Bronchial epithelial cell (primary cell): ENCODE measurements around the gene TRERF1.

DNA sequence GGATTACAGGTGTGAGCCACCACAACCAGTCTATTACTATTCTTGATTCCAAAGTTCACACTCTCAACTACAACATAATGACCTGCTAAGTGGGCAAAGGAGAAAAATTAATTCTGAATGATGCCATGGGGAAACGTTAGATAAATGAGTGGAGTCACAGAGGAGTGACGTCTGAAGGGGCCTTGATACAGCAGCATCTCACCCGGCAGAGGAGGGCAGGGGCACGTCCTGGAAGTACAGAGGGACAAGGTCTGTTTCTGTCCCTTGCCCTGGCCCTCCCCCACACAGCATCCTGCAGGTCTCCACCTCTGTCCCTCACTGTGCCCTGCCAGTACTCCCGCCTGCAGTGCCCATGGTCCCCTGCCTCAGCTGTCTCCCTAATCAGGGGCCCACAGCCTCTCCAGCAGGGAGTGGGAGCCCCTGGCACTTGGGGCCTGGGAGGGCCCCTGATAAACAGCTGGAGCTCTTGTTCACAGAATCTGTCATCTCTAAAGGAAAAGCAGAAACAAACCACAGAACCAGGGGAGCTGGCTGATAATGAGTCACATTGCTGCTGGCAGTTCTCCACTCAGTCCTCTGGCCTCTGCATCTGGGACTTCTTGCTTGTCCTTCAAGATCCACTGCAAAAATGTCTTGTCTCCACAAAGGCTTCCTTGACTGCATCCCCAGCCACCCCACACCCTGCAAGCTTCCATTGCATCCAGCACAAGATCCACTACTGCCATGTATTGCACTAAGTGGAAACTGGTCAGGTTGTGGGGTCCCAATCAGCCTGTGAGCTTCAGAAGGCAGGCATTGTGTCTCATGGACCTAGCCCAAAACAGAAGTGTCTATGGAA is 33.3 kb upstream of the TAF8 start:
- RRBS, 2 experiments: no CpG with 5 or more reads among the region's 5 CpGs

DNA sequence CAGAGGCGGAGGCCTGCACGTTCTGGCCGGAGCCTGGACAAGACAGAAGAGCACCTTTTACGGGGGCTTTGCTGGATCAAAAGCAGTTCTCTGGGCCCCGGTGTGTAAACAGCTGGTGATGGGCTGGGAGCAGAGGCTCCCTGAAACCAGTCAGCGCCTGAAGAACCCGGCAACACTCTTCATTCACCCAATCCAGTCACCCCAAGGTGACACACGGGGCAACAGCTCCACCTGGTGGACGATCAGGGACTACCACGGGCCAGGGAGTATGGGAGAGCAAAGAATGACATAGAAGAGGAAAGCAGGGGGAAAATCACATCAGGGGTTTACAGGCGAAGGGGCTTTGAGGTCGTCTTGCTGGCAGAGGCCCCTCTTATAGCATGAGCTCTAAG is 6.2 kb upstream of the TAF8 start:
- RRBS, 2 experiments: 4 to 5% methylated on average over 5 of the region's 12 CpGs

- RRBS, 2 experiments: no CpG with 5 or more reads among the region's 9 CpGs
Observed at GRCh38 chr6:42068030-42068706, 17.8 kb downstream of the TAF8 start.

DNA sequence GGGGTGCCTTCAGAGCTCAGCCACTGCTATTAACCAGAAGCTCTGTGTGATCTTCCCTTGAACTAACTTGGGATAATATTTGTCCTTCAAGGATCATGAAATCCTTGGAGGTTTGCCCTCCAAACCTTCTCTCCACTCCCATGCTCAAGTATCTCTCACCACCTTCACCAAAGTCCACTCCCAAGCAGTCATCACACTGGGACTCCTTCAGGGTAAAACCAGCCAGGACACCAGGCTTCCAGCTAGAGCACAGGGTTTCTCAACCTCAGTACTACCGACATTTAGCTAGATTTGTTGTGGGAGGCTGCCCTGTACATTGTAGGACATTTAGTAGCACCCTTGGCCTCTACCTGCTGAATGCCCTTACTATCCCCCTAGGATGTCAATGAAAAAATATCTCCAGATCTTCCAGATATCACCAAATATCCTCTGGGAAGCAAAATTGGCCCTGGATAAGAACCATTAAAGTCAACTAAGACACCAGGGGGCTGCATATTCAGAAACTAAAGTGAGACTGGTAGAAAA is 42.6 kb downstream of the TAF8 start:
- RRBS, 2 experiments: no CpG with 5 or more reads among the region's 1 CpG

- RRBS, 2 experiments: no CpG with 5 or more reads among the region's 3 CpGs
Observed at GRCh38 chr6:42225447-42225839, 7.8 kb upstream of the MRPS10 start.

- RRBS, 2 experiments: no CpG with 5 or more reads among the region's 8 CpGs
Observed at GRCh38 chr6:42226620-42227193, 9.0 kb upstream of the MRPS10 start.

GRCh38 chr6:42287287-42287500 is 69.5 kb upstream of the MRPS10 start:
- RRBS, 2 experiments: no CpG with 5 or more reads among the region's 5 CpGs

- RRBS, 2 experiments: no CpG with 5 or more reads among the region's 2 CpGs
Observed at GRCh38 chr6:42357764-42357963, 94.1 kb downstream of the TRERF1 start.

DNA sequence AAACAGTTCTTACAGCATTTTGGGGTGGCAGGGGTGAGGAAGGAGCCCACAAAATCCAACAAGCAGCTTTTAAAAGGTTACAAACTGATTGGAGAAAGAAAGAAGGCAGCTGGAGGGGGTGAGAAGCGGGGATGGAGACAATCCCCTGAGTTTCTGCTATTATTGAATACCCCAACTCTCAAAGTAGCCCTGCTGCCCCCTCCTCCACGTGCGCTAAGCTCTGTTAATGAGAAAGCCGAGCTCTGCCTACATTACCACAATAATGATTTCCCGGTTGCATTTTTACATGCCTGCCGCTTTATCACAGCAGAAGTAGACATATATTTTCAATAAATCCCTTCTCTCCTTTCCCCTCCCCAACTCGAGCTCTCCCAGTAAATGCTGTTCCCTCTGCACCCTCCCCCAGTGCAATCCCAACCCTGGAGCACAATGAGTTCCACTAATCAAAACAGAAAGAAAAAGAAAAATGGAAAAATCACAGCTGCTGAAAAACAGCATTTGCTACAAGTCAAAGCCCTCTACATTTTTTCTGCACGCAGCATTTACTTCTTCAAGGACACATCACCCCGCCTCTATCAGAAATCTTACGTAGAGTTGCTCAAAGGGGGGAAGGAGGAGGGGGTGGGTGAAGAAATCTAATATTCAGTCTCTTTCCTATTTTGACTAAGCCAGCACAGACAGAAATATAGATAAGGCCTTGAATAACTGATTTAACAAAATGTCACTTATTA is 10.8 kb downstream of the TRERF1 start:
- RRBS, 2 experiments: no CpG with 5 or more reads among the region's 10 CpGs

- RRBS, 2 experiments: under 1 to 1% methylated on average over 9 of the region's 34 CpGs
Observed at GRCh38 chr6:42451426-42452241, at the start of gene TRERF1. TRERF1 (minus strand) TSS chr6:42451926.

- RRBS, 2 experiments: no CpG with 5 or more reads among the region's 31 CpGs
Observed at GRCh38 chr6:42452665-42453038, 926 bp upstream of the TRERF1 start.

DNA sequence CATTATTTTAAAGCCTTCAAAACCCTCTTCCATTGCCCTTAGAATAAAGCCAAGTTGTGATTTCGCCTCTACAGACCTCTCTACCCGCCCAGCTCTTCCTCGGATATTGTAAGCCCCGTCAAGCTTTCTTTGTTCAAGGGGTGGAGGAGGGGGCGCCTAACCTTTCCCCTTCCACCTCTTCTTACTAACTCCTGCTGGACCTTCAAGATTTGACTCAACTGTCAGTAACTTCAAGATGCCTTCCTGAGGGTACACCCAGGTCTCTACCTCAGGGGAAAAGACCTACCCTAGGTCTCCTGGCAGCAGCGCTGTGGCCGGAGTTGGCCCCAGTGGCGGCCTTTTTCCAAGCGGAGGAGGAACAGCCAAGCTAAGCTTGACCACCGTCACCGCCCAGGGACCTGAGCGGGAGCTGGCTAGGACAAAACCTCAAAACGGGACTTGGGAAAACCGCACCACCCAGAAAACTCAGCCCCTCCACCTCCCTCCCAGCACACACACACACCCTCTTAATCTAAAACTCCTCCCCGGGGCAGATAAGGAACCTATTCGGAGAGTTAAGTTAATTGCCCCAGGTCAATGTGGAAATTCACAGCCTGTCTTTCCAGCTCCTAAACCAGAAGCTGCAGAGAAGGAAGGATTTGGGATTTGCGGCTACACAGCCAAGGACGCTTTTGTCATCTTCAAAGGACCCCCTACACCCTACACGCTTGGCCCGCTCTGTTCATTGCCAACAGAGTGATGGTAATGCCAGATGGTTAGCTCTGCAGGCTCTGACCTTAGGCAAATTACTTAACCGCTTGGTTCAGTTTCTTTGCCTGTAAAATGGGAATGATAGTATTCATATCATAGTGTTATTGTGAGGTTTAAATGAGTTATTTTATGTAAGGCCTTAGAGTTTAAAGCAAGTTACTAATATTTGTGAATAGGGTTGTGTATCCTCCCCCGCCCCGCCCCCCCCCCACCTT is 2.7 kb upstream of the TRERF1 start:
- RRBS, 2 experiments: no CpG with 5 or more reads among the region's 23 CpGs

GRCh38 chr6:42564684-42564972 is 799 bp downstream of the UBR2 start:
- RRBS, 2 experiments: no CpG with 5 or more reads among the region's 11 CpGs

DNA sequence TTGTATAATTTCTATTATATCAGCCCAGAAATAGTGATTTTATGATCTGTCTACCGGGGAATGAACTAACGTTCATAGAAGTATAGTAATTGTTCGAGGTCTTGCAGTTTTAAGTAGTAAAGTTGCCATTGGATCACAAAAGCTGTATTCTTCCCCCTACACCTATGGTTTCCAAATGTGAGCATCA is 2.6 kb downstream of the BICRAL start:
- RRBS, 2 experiments: no CpG with 5 or more reads among the region's 3 CpGs

- RRBS, 2 experiments: no CpG with 5 or more reads among the region's 13 CpGs
Observed at GRCh38 chr6:42937631-42938574, 8.6 kb downstream of the CNPY3 start.

DNA sequence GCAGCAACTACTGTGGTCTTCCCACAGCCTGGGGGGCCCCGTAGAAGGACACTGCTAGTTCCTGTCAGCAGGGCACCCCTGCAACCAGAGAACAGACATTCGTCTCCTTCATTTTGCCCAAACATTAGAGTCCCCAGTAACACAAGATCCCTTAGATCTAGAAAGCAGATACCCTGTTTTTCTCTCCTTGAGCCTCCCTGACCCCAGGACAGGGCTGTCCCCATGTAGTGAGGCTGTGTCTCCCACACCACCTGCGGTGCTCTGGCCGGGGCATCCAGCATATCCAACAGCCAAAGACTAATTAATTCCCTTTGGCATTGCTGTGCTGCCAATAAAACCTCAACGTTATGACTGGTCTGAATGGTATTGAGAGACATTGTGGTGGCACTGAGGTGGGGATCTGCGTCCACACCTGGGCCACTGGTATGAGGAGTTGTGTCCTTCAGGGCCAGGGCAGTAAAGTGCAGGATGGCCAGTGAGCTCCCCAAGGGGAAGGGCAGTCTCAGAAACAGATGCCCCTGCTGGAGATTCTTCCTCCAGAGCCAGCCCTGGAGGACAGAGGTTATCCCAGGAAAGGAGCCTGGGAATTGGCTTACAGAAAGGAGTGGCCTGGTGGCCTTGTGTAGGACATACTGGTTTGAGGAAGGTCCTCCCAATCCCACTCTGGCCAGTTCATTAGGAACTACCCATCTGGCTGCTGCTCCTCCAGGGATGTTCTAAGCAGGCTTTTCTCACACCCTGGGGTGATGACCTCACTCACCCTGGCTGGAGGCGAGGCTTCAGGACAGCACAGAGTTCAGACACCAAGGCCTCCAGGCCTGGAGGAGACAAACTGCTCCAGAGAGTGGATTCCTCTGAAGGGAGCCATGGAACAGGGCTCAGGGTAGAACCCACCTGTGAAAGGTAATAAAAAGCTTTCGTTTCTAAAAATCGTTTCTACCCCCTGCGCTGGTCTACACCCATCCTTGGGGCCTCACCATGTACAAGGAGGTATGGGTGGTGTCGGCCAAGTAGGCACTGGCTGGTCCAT is 8.7 kb downstream of the GNMT start:
- RRBS, 2 experiments: no CpG with 5 or more reads among the region's 11 CpGs

DNA sequence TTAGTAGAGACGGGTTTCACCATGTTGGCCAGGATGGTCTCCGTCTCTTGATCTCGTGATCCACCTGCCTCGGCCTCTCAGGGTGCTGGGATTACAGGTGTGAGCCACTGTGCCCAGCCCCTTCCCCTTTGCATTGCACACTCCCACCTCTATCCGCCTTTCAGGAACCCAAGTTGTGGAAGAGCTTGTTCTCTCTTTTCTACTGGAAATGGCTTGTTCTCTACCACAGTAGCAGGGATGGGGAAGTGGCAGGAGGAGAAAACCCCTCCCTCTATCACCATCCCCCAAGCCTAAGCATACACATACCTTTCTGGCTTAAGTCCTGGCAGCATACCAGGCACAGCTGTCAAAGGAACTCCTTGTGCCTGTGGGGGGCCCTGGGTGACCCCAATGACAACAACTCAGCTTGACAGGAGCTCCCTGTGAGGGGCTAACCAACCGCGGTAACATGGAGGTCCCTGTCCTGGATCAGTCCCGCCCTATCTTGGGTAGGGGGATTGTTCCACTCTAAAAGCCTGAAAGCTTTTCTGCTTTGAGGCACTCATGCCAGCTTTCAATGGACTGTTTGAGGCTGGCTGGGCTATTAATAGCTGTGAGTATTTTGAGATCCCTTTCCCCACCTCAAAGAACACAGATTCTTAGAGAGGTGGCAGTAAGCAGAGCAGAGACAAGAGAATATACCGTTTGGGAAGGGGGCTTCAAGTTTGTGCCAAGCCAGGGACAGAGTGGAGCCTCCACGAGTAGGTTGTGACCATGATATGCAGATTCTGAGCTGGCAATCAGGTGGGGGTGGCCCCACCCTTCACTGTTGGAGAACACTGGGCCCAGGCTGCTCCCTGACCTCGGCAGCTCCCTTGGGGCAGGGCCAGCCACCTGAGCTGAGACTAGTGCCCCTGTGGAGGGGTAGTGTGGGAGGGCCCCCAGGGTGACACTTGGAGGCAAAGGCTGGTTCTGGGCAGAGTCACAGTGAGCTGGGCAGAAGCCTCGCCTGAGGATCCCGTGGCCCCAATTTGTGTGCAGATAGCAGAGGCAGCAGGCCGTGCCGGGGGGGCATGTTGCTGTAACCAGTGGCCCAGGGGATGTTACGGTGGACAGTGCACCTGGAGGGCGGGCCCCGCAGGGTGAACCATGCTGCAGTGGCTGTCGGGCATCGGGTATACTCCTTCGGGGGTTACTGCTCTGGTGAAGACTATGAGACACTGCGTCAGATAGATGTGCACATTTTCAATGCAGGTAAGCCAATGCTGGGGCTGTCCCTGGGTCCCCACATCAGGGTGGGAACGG is 2.5 kb downstream of the KLHDC3 start:
- RRBS, 2 experiments: no CpG with 5 or more reads among the region's 23 CpGs

DNA sequence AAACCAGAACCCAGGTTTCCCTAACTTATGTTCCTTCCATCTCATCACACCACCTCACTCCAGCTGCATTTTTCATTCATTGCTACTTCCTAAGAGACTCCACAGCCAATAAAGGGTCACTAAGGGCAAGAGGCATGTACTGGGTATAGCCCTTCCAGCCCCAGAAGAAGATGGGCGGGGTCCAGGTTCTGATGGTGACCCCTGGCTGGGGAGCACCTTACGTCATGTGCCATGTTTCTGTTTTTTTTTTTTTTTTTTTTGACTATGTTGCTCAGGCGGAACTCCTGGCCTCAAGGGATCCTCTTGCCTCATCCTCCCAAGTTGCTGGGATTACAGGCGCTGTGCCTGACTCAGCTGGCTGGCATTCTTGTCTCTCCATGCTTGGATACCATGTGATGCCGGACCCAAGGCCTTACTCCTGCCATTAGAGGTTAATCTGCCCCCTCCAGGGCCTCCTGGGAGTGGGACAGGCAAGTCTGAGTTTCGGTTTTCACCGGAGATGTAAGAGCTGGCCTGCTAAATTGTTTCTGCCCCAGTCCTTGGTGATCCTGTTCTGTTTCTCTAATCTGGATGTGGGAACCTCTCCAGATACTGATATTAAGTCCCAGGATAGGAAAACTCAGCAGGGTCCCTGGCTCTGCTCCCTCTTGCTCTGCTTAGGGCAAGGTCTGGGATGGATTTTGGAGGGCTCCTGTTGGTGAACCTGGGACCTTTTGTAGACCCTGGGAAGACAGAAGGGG is 44.9 kb downstream of the PTK7 start:
- RRBS, 2 experiments: 6 to 7% methylated on average over 3 of the region's 7 CpGs

- RRBS, 2 experiments: no CpG with 5 or more reads among the region's 8 CpGs
Observed at GRCh38 chr6:43204949-43205519, 23.0 kb downstream of the CUL9 start.

- RRBS, 2 experiments: 93% methylated on average over 3 of the region's 20 CpGs; no CpG with 5 or more reads in 1 of the 2 experiments
Observed at GRCh38 chr6:43213183-43214019, 15.9 kb downstream of the DNPH1 start.